Endothelial cell of umbilical vein (primary cell): ENCODE results near the genes PDE4B and SERBP1.

DNA sequence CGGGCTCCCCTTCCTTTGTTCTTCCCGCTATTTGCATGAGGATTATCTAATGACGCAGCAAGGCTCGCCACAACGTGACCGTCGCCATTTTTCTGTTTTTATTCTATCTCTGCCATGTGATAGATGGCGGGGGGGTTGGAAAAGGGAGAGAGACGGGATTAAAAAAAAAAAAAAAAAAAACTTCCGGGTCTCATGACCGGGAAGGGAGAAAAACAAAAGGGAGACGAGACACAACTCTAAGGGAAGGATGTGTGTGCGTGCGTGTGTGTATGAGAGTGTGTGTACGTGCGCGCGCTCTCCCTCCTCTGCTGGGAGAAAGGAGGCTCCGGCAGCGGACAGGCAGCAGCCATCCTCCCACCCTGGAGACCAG is 80.4 kb upstream of the AK4 start:
- PRO-cap = bidirectional peak, plus-strand start at position 313 of the sequence, minus-strand start at position 100 of the sequence
CAGE:
- cytosol, long polyA minus RNA = no peak
- cytosol, long polyA plus RNA = no peak
- long polyA plus RNA = no peak
- nucleus, long polyA minus RNA = start-site peak on the minus strand centred at position 113 of the sequence, 18 bp wide, 385 reads; start-site peak on the plus strand centred at position 196 of the sequence, 20 bp wide, 9 reads
- nucleus, long polyA plus RNA = no peak

DNA sequence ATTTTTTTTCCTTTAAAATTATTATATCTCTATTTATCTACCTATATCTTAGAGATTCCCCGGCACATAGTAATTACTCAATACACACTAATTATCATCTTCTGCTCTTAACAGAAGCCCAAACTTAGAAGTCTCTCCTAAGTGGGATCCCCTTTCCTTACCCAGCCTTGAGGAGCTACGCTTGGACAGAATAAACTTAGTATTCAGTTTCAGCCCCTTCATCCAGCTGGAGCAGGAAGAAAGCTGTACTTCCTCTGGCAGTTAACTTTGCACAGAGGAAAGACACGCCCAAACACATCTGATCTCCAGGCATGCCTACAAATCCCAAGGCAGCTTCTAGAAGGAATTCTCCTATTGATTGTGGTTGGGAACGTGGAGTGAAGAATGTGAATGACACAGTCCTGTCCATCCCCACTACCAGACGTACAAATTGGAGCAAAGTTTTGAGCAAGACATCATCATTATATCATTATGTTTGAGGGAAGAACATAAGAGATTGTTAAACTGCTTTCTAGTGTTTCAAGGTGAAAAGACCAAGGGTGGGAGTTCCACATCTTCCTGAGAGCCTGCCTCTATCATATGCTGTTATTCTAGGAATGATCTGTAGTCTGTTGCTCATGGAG is 6.6 kb upstream of the AK4 start:
- PRO-cap = no peak
CAGE:
- cytosol, long polyA minus RNA = no peak
- cytosol, long polyA plus RNA = no peak
- long polyA plus RNA = no peak
- nucleus, long polyA minus RNA = no peak
- nucleus, long polyA plus RNA = no peak

DNA sequence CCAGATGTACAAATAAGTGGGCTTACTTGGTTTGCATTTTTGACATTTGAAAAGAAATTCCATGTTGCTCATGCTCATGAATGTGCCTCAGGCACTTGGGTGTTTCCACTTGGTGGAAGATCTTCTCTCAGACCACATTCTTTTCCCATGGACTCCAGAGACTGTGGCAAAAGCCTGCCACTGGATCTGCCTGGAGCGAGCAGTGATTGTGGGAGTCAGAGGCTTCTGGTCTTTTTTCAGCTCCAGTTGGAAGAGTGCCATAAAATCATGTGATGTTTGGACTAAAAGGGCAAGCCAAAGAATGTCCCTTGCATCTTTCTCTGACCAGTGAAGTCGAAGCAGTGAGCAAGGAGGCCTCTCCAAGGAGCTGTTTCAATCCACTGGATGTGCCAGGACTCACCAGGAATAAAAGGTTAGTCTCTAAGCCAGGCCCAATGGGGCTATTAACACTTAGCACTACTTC is 61.4 kb upstream of the DNAJC6 start:
- PRO-cap = no peak
CAGE:
- cytosol, long polyA minus RNA = no peak
- cytosol, long polyA plus RNA = no peak
- long polyA plus RNA = no peak
- nucleus, long polyA minus RNA = no peak
- nucleus, long polyA plus RNA = no peak

GRCh38 chr1:65419570-65420320 is 723 bp upstream of the LEPR start:
- PRO-cap = unidirectional peak, plus-strand start at chr1:65419780; bidirectional peak, plus-strand start at chr1:65420066, minus-strand start at chr1:65420004
CAGE:
- cytosol, long polyA minus RNA = no peak
- cytosol, long polyA plus RNA = no peak
- long polyA plus RNA = no peak
- nucleus, long polyA minus RNA = no peak
- nucleus, long polyA plus RNA = no peak

- PRO-cap = no peak
CAGE:
- cytosol, long polyA minus RNA = no peak
- cytosol, long polyA plus RNA = no peak
- long polyA plus RNA = no peak
- nucleus, long polyA minus RNA = no peak
- nucleus, long polyA plus RNA = no peak
Measured at GRCh38 chr1:65527526-65528281, 107.2 kb downstream of the LEPR start.

DNA sequence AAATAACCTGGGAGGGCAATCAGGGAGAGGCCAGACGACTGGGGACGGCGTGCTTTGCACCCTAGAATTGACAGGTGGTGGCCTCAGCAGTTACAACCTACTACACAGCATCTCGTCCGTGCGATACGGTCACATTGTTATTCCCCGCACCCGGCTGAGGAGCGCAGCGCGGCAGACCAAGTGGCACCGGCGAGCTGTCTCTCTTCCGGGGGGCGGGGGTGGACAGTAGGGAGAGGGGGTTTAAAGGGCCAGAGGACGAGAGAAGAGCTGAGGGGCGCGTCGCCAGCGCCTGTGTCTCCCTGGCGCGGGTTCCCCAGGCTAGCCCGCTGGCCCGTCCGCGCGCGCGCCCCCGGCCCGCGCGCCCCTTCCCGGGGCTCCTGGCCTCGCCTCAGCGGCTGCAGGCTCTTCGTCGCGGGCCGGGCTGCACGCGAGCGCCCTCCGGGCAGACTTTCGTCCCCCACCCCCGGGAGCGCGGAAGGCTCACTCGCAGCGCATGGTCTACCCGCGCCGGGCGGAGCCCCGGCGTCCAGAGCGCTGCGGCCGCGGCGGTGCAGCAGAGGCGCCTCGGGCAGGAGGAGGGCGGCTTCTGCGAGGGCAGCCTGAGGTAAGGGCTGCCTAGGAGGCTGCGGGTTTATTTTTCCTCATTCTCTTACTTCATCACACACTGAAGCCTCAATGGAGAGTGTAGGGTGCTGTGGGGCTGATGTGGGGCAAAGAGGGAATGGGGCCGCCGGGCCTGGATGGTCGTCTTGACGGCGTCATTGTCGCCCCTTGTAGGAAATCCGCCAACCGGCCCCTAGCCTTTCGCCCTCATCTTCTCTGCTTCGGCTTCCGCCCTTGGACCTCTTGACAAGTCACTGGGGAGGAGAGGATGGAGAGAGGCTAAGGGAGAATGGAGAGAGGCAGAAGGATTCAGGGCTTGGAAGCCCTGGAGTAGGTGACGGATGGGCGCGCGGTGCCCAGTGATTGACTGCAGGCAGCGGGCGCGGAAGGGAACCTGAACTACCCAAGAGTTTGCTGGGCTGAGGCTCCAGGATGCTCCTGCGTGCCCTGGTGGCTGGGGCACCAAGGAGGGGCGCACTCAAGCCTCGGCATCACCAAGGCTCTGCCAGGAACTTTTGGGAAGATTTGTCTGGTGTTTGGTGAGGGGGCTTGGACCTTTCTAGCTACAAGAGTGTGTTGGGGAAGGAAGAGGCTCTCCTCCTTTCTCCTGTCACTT is at the start of gene PDE4B:
PDE4B (plus strand) TSS at position 251 of the 1,219 bp plus-strand sequence.
- PRO-cap = no peak
CAGE:
- cytosol, long polyA minus RNA = no peak
- cytosol, long polyA plus RNA = no peak
- long polyA plus RNA = no peak
- nucleus, long polyA minus RNA = no peak
- nucleus, long polyA plus RNA = no peak

DNA sequence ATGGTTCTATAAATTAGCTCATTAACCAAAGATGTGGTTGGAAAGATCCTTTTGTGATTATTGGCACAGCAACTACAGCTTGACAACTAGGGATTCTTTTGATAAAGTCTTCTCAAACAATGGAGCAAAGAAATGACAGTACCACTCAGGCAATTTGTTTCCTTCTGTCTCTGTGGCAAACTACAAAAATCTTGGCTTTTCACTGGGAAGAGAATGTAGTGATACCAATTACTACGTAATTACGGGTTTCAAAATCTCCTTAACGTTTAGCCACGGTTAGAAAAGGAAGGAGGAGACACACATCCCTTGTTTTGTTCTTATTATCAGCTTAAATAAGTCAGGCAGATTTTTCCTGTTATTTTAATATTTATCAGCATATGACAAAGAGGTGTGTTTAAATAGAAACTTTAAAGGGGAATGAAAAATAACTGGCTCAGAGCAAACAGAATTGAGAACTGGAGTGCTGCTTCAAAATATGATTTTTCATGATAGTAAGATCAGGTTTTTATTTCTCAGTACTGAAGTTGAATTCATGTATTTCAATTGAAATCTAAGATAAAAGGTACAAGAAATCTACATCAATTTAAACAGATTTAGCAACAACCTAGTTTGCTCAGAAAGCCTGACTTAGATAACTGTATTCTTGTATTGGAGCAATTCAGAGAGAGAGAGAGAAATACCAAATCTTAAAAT is 266.3 kb upstream of the SGIP1 start:
- PRO-cap = bidirectional peak, plus-strand start at position 436 of the sequence, minus-strand start at position 172 of the sequence
CAGE:
- cytosol, long polyA minus RNA = no peak
- cytosol, long polyA plus RNA = no peak
- long polyA plus RNA = no peak
- nucleus, long polyA minus RNA = no peak
- nucleus, long polyA plus RNA = no peak

GRCh38 chr1:66276188-66276509 is 257.8 kb upstream of the SGIP1 start:
- PRO-cap = no peak
CAGE:
- cytosol, long polyA minus RNA = no peak
- cytosol, long polyA plus RNA = no peak
- long polyA plus RNA = no peak
- nucleus, long polyA minus RNA = no peak
- nucleus, long polyA plus RNA = no peak

DNA sequence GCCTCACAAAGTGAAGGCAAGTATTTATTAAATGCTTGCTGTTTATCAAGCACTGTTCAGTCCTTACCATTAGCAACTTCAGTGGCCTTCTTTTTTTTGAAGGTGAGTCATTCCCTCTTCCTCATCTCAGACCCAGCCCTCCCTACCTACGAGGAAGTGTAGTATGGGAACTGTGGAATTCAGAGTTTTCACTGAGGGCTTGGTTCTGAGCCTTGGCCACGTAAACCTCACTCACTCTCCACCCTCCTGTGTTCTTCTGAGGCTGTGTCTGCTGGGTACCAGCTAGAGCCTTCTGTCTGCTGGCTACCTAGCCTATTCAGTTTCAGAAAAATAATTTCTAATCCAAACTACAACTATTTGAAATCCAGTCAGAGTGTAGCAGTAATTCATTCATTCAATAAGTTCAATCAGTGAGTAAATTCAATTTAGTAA is 218.2 kb upstream of the SGIP1 start:
- PRO-cap = no peak
CAGE:
- cytosol, long polyA minus RNA = no peak
- cytosol, long polyA plus RNA = no peak
- long polyA plus RNA = no peak
- nucleus, long polyA minus RNA = no peak
- nucleus, long polyA plus RNA = no peak

DNA sequence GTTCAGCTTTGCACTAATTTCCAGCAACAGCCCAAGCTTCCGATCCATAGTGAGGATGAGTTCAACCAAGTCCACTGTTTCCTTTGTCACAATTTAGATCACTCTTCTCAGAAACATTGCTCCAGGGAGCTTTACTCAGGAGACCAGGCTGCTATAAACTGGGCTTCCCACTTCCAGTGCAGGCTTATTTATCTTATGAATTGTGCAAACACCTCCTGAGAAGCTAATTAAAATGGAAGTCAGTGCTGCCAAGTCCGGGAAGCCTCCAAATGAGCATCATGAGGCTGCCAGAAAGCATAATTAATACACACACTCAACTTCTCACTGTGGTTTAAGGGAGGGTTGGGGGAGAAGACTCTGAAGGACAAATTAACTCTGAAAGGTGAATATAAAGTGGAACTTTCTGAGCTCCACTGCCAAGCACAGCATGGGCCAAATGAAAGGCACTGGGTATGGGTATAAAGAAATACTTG is 145.0 kb upstream of the SGIP1 start:
- PRO-cap = no peak
CAGE:
- cytosol, long polyA minus RNA = no peak
- cytosol, long polyA plus RNA = no peak
- long polyA plus RNA = no peak
- nucleus, long polyA minus RNA = no peak
- nucleus, long polyA plus RNA = no peak

- PRO-cap = no peak
CAGE:
- cytosol, long polyA minus RNA = no peak
- cytosol, long polyA plus RNA = no peak
- long polyA plus RNA = no peak
- nucleus, long polyA minus RNA = no peak
- nucleus, long polyA plus RNA = no peak
Measured at GRCh38 chr1:66395669-66395967, 138.3 kb upstream of the SGIP1 start.

- PRO-cap = no peak
CAGE:
- cytosol, long polyA minus RNA = no peak
- cytosol, long polyA plus RNA = no peak
- long polyA plus RNA = no peak
- nucleus, long polyA minus RNA = no peak
- nucleus, long polyA plus RNA = no peak
Measured at GRCh38 chr1:67207219-67207717, 41.0 kb downstream of the IL23R start.

DNA sequence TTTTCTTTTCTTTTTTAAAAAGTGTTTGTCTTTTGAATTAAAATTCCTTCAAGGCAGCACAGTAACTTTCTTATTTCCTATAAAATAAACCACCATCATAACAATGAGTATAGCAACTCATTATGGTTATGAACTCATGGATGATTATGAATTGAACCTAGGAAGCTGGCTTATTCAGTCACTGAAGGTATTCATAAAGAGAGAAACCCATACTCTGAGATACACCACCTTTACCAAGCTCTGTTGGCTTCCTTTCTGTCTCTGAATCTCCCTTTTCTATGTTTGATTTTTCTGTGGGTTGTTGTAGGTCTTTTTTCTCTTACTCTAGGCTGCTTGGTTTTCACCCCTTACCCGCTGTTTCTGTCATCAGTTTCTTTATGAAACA is 25.2 kb downstream of the IL12RB2 start:
- PRO-cap = no peak
CAGE:
- cytosol, long polyA minus RNA = no peak
- cytosol, long polyA plus RNA = no peak
- long polyA plus RNA = no peak
- nucleus, long polyA minus RNA = no peak
- nucleus, long polyA plus RNA = no peak

GRCh38 chr1:67405347-67406488 is 24.5 kb downstream of the SERBP1 start:
- PRO-cap = no peak
CAGE:
- cytosol, long polyA minus RNA = no peak
- cytosol, long polyA plus RNA = no peak
- long polyA plus RNA = no peak
- nucleus, long polyA minus RNA = no peak
- nucleus, long polyA plus RNA = no peak

GRCh38 chr1:67429948-67430983 is at the start of gene SERBP1:
Gene SERBP1 (minus strand): TSS chr1:67430402.
- PRO-cap = bidirectional peak, plus-strand start at chr1:67430572, minus-strand start at chr1:67430418; bidirectional peak, plus-strand start at chr1:67430884, minus-strand start at chr1:67430949
CAGE:
- cytosol, long polyA minus RNA = start-site peak on the minus strand at chr1:67430324-67430330, 21 reads; start-site peak on the minus strand at chr1:67430397-67430421, 113 reads
- cytosol, long polyA plus RNA = start-site peak on the minus strand at chr1:67430324-67430349, 98 and 72 reads in 2 replicates
- long polyA plus RNA = start-site peak on the minus strand at chr1:67430324-67430421, 352 and 475 reads in 2 replicates
- nucleus, long polyA minus RNA = start-site peak on the minus strand at chr1:67430143-67430153, 25 reads; start-site peak on the minus strand at chr1:67430324-67430341, 26 reads; start-site peak on the minus strand at chr1:67430397-67430412, 315 reads
- nucleus, long polyA plus RNA = no peak

DNA sequence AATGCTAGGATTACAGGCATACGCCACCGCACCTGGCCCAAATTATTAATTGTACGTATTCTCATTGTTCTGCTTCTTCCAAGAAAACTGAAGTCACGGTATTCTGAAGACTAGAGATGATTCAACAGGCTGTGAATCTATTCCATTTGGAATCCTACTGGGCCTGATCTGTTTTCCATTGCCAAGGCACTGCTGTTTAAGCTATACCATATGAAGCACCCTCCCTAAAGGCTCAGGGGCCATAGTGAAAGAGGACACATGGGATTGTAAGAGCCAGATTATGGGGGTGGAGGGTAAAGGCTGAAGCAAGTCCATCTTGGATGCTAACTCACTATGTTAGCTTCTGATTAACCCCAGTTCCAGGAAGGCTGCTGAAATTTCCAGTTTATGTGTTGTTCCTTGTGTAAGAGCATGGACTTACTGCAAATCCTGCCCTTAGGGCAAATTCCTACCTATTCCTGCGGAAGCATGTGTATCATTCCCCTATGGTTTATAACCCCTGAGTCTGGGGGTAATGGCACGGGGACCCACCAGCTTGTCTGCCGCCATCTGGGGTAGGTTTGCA is 91.7 kb upstream of the SERBP1 start:
- PRO-cap = no peak
CAGE:
- cytosol, long polyA minus RNA = no peak
- cytosol, long polyA plus RNA = no peak
- long polyA plus RNA = no peak
- nucleus, long polyA minus RNA = no peak
- nucleus, long polyA plus RNA = no peak

DNA sequence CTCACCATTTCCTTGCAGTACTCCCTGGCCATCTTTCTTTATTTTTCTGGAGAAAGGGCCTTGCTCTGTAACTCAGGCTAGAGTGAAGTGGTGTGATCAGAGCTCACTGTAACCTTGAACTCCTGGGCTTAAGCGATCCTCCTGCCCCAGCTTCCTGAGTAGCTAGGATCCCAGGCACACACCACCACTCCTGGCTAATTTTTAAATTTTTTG is 94.8 kb upstream of the SERBP1 start:
- PRO-cap = no peak
CAGE:
- cytosol, long polyA minus RNA = no peak
- cytosol, long polyA plus RNA = no peak
- long polyA plus RNA = no peak
- nucleus, long polyA minus RNA = no peak
- nucleus, long polyA plus RNA = no peak

GRCh38 chr1:67540177-67540860 is 110.1 kb upstream of the SERBP1 start:
- PRO-cap = no peak
CAGE:
- cytosol, long polyA minus RNA = no peak
- cytosol, long polyA plus RNA = no peak
- long polyA plus RNA = no peak
- nucleus, long polyA minus RNA = no peak
- nucleus, long polyA plus RNA = no peak

DNA sequence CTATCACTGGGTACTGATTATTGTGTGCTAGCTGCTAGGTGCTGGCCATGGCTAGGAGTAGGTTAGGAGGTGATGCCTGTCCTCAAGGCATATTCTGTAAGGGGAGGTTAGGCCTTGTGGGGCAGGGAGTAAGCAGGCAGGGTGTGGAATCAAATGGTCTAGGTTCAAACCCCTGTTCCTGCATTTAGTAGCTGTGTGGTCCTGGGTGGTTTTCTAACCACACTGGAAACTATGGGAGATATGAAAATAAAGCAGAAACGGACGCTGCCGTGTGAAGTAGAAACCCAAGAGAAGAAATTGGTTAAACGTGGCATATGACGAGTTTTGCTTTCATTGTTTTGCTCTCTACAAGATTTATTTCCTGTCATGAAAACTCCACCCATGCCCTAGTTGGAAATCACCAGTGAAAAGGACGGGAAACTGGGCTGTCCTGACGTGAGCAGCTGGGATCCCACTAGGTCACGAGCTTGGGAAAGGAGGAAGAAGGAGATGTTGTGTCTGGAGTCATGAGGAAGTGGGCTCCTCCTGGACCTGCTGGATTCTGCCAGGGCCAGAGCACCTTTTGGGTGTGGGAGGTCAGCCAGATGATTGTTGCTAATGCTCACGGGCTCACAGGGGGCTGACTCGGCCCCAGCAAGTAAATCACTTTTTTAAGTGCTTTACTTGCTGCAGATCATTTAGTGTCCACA is 120.8 kb upstream of the GADD45A start:
- PRO-cap = bidirectional peak, plus-strand start at position 406 of the sequence, minus-strand start at position 299 of the sequence
CAGE:
- cytosol, long polyA minus RNA = no peak
- cytosol, long polyA plus RNA = no peak
- long polyA plus RNA = no peak
- nucleus, long polyA minus RNA = no peak
- nucleus, long polyA plus RNA = no peak

DNA sequence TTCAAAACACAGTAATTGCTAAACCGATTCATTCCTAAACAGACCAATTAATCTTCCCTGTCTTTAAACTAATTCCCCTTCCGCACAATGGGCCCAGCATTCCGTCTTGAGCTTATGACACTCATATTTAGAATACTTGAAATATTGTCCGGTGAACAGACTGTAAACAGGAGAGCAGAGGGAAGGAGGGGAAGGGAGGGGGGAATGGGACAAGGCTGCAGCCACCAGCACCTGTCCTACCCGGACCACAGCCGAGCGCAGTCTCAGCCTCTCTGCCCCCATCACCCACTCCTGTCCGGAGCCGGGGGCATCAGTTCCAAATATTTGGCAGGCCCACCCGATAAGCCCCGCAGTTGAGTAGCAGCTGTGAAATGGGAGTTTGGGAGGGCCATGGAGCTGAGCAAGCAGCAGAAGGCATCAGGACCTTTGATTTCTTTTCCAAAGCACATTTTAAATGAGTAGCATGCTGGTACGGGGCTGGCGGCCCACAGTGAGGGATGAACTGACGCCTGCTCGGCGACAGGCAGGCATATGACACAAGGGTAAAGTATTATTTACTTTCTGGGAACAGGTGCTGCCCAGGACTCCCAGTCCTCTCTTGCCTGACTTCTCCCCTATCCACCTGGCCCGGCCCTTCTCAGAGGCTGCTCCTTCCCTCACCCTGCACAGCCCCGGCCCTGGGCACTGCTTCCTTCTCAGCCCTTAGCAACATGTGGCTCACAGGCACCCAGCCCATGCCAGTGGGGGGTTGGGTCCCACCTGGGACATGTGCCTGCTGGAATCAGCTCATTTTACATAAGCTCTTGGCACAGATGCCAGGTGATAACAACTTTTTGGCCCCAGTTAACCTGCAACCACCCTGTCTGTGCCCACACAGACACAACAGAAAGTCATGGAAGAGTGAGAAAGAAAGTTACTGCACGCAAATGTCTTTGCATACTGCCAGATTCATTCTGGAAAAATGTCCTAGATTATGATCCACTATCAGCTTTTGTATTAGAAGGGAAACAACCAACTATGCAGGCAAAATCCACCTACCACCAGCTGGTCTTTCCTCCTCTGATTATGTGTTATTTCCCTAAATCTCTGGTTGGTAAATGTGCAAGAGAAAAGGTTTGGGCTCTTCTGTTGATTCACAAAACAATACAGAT is 112.4 kb upstream of the GADD45A start:
- PRO-cap = no peak
CAGE:
- cytosol, long polyA minus RNA = no peak
- cytosol, long polyA plus RNA = no peak
- long polyA plus RNA = no peak
- nucleus, long polyA minus RNA = no peak
- nucleus, long polyA plus RNA = no peak